ENCODE data around the gene MAGEC1.

GRCh38 chrX:136509971-136510324 is 12.6 kb downstream of the HTATSF1 start:
- PRO-cap: no peak

- PRO-cap: no peak
Measured at GRCh38 chrX:136510552-136510935, 13.2 kb downstream of the HTATSF1 start.

DNA sequence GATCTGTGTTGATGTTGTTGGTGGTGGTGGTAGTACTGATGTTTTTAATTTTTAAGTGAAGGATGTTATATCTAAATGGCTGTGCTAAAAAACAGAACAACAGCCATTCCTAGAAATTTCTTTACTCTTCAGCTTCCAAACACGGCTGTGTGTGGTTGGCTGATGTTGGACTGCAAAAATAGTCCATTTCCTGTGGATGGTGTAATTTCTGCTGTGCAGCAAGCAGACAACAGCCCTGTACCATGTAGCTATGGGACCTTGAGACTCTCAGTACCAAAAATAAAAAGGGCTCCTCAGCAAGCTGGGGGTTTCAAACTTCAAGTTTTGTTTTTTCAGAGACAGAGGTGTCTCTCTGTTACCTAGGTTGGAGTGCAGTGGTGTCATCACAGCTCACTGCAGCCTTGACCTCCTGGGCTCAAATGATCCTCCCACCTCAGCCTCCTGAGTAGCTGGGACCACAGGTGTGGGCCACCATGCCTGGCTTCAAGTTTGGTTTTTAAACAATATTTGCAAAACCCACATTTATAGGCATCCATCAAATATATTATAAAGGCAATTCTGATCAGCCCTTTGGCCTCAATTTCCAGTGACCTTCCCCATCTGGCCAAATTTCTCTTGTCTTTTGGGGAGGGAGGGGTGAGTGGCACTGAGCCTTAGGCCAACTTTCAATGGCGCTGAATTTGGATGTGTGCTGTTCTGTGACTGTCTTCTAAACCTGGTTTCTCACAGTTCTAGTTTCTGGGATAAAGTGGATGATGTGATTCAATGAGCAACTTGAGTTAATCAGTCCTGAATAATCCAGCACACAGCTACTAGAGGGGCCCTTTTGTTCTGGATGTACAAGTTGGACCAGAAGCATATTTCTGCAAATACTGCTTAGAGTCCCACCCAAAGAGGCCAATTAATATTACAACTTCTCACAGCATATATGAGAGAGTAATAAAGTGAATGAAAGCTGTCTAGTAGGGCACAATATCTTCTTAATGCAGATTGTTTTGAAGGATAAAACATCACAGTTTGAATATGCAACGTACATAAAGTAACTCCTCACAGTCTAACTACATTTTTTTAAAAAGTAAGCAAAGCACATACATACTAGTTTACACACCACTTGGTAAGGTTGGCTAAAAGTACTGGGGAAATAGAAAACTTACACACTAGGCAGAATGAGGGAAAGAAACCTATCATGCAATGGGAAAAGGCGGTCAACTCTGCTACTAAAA is 18.5 kb downstream of the CD40LG start:
- PRO-cap: no peak

- PRO-cap: no peak
Measured at GRCh38 chrX:136687756-136688266, 39.9 kb downstream of the CD40LG start.

DNA sequence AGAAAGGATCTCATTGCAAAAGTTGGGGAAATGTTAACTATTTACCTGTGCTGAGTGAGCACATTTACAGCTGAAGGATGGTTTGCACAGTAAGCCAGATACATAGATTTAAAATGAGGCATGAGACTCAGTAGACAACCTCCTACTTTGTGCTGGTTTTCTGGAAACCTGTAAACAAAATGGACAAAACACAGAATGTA is 58.8 kb downstream of the CD40LG start:
- PRO-cap: no peak

- PRO-cap: no peak
Measured at GRCh38 chrX:136781597-136781985, 859 bp upstream of the ARHGEF6 start.

- PRO-cap: no peak
Measured at GRCh38 chrX:137031919-137032190, 1.9 kb downstream of the GPR101 start.

DNA sequence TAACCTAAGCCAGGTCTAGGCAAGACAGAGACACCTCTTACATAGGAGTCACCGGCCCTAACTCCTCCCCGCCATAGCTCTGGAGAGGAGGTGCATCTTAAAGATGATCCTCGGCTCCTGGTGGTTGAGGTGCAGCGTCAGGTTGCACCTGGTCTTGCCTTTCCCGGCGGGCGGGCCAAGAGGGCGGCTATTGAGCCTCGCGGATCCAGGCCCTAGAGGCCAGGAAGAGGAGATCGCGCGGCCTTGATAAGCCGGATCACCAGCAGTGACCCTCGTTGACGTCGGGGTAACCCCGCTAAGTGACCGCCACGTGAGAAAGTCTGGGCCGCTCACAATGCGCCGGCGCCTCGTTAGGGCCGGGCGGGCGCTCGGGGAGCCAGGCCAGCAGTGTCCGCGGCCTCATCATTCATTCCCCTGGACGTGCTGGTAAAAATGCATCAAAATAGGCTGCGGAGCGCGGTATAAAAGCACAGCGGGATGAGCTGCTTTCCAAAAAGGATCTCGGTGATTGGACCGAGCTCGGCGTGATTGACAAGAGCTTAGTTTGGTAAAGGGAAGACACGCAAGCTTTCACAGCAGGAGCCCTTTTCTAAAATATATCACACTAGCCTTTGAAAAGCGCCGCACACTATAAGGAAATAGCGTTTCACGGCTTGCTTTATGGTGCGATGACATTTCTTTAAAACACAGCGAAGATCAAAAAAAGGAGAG is 16.0 kb upstream of the ZIC3 start:
- PRO-cap: no peak

GRCh38 chrX:139203927-139204740 is 326.4 kb upstream of the F9 start:
- PRO-cap: no peak

GRCh38 chrX:139530237-139530632 is 304 bp upstream of the F9 start:
- PRO-cap: no peak

- PRO-cap: no peak
Measured at GRCh38 chrX:139774469-139775191, 66.7 kb upstream of the MCF2 start.

DNA sequence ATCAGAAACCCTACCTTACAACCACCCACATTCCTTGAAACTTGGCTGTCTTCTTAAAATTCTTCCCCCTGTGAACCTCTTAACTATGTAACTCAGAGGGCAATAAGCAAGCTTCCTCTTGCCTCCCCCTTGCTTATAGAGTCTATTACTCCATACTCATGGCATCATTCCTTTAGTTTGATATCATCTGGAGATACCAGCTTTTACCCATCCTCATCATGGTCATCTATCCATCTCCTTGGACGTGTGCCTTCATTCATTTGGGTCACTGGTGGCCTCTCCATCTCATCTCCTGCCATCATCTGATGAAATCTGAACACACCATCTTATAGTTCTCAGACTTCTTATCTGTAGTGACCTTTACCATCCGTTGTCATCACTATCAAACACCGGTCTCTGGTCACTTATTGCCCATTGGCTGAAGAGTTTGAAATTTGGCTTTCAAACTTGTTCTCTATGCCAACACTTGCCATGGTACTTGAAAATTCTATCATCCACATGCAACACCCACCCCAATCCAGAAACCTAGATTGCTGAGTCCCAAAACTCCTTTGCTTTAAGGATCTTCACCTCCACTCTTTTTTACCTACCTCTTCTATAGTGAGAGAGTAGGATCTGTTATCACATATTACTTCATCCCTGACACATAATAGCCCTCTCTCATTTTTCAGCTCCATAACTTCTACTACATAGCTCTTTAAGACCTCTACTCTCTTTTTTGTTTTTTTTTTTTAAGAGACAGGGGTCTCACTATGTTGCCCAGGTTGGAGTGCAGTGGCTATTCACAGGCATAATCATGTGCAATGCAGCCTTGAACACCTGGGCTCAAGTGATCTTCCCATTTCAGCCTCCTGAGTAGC is 84.9 kb downstream of the ATP11C start:
- PRO-cap: no peak

GRCh38 chrX:140275102-140275651 is 183.7 kb downstream of the ENSG00000230707 start:
- PRO-cap: no peak

- PRO-cap: no peak
Measured at GRCh38 chrX:140503404-140504499, 1.1 kb downstream of the SOX3 start.

DNA sequence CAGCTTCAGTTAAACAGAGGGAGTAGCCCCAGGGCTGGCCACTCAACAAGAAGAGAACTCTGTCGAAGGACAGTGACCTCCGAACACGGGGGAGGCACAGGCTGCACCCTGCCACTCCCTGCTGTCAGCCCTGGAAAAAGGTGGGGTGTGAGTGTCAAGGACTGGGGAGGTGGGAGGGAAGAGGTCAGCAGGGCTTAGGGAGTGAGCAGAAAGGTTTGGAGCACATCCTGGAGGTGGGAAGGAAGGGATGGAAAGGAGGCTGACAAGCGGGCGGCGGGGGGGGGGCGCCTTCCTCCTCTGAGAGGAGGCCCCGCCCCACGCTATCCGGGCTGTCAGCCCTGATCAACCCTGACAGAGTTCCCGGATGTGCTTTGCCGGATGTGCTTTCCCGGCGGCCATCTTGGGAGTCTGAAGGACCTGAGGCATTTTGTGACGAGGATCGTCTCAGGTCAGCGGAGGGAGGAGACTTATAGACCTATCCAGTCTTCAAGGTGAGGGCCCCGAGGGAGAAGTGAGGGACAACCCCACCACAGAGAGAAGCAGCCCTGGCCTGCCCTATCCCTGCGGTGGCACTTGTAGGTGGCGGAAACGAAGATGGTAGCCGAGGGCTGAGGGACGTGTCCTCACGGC is at the start of gene MAGEC1:
TSS of gene MAGEC1 (plus strand) at position 407 of the 630 bp plus-strand sequence.
- PRO-cap: no peak

DNA sequence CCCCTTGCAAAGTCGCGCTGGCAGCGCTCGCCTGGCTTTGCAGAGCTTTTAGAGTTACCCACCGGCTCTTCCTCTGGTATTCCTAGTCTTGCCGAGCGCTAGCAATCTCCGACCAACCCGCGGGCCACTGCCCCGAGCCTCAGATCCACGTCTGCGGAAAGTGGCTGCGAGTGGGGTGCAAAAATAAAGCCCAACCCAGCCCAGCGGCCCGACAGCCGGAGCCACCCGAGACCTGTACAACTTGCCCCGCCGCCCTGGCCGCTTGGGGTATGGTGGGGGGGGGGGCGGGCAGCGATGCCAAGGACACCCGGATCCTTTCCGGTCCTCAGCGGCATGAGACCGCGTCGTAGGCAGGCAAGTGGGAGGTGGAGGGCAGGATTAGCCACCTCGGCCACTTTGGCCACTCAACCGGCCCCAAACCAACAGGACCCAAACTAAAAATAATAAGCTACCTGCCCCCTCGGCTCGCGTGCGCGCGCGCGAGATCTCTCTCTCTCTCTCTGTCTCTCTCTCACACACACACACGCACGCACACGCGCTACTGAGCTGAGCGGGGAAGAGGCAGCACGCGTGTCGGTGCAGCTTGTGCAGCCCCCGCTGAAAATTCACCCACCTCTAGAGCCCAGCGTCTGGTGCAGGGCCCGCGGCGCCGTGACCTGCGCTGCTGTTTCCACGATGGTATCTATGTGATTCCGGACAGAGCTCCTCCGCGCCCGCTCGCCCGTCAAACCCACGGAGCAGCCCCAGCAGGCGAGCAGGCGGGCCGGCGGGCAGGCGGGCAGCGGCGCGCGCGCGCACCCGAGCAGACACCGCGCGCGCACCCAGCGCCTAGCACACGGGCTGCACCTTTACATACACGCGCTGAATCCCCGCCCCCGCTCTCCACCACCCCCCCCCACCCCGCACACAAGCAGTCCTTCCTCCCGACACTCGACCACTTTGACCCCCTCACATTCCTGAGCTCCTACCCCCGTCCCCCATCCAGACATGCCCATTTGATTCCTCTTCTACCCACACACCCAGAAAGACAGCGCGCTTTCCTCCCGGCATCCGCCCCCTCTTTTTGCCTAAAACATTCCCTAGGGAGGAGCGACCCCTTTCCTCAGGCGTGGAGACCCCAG is 1.3 kb downstream of the SLITRK4 start:
- PRO-cap: no peak

DNA sequence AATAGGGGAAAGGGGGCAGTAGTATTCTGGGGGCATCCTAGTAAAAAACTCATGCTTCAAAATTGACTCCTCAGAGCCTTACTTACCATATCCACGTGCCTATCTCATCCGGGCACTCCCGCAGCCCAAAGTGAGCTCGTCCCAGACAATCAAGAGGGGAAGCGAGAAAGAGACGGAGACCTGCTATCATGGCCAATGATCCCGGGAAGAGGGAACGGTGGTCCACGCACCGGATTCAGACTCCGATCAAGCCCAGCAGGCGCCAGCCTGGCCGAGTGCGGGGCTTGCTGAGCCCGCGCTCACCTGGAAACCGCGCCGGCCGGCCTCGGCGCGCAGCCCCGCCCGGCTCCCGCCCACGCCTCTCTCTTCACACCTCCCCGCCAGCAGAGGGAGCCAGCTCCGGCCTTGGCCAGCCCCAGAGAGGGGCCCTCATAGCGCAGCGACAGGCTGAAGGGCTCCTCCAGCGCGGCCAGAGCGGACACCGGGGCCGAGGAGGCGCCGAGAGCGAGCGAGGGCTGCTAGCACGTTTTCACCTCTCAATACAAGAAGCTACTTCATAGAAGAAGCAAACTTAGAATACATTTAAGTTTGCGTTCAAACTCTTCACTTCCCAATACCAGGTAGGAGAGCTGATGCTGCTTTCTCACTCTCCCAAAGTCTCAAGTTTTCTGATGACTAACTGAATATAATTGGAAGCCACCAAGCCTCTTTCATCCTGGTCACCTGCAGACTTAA is 36.8 kb upstream of the SPANXN2 start:
- PRO-cap: no peak

- PRO-cap: no peak
Measured at GRCh38 chrX:144418579-144418904, 698.0 kb upstream of the SPANXN2 start.

GRCh38 chrX:147174586-147174896 is 360.0 kb upstream of the CXorf51A start:
- PRO-cap: no peak

DNA sequence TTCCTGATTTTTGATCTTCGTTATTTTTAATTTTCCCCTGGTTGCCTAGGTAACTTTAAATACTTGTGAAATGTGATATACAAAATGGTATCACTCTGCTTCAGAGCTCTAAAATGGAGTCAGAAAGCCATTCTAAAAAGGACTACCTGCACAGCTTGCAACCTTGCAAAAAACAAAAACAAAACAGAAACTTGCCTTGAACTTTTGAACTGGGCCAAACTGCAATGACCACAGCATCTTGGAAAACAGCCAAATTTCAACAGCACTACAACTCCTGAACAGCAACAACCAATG is 36.0 kb upstream of the FMR1 start:
- PRO-cap: no peak

All from sciatic nerve (tissue), 1 donor.